Aorta (tissue), 1 donor: ENCODE measurements around the genes SMC1A and MAGED2.

- PRO-cap: no peak
Measured at GRCh38 chrX:53055573-53056025, 7.0 kb downstream of the GPR173 start.

GRCh38 chrX:53083345-53083691 is 1.2 kb downstream of the TSPYL2 start:
- PRO-cap: no peak

GRCh38 chrX:53086976-53087684 is 5.0 kb downstream of the TSPYL2 start:
- PRO-cap: no peak

- PRO-cap: no peak
Measured at GRCh38 chrX:53145380-53146609, 51.9 kb downstream of the KANTR start.

- PRO-cap: unidirectional peak, minus-strand start at chrX:53190545
Measured at GRCh38 chrX:53189984-53190972, 34.7 kb downstream of the KDM5C start.

DNA sequence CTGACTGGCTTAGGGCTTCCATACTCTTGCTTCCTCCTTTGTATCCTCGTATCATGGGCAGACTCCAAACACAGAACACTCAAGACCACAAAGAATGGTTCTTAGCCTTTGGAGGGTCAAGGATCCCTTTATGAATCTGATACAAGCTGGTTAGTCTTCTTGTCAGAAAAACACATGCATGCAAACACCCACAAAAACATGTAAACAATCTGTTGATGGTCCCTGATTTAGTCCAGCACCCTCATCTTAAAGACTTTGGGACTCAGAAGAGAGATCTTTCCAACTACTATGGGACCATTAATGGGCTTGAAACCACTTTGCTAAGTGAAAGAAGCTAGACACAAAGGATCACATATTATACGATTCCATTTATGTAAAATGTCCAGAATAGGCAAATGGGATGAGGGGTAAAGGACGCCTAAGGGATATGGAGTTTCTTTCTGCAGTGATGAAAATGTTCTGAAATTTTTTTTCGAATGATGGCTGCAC is 34.0 kb downstream of the KDM5C start:
- PRO-cap: no peak

- PRO-cap: no peak
Measured at GRCh38 chrX:53279744-53280223, 41.4 kb downstream of the IQSEC2 start.

- PRO-cap: no peak
Measured at GRCh38 chrX:53280224-53280646, 40.9 kb downstream of the IQSEC2 start.

GRCh38 chrX:53422105-53423084 is at the start of gene SMC1A:
TSS of gene SMC1A (minus strand) at chrX:53422654.
- PRO-cap: bidirectional peak, plus-strand start at chrX:53422258, minus-strand start at chrX:53422176; bidirectional peak, plus-strand start at chrX:53422911, minus-strand start at chrX:53422654

DNA sequence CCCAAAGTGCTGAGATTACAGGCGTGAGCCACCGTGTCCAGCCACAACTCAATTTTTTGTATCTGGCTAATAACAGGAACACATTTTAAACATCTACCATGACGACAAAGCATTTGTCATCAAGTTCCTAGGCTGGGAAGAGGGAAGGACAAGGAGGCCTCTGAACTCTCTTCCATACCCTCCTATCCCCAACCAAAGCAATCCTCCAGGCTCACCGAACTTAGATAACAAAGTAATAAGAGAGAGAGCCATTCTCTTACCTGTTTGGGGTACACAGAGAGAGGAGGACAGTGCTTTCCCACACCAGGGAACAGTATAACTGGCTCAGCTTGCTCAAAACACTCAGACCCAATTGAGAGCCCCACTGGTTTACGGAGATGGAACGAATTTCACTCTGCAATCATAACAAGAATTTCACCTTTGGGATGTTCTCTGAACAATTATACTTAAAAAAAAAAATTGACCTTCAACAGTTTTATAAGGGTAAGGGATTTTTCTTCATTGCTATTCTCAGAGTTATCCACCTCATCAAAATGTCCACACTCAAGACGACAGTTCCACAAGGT is 83.3 kb downstream of the HUWE1 start:
- PRO-cap: no peak

DNA sequence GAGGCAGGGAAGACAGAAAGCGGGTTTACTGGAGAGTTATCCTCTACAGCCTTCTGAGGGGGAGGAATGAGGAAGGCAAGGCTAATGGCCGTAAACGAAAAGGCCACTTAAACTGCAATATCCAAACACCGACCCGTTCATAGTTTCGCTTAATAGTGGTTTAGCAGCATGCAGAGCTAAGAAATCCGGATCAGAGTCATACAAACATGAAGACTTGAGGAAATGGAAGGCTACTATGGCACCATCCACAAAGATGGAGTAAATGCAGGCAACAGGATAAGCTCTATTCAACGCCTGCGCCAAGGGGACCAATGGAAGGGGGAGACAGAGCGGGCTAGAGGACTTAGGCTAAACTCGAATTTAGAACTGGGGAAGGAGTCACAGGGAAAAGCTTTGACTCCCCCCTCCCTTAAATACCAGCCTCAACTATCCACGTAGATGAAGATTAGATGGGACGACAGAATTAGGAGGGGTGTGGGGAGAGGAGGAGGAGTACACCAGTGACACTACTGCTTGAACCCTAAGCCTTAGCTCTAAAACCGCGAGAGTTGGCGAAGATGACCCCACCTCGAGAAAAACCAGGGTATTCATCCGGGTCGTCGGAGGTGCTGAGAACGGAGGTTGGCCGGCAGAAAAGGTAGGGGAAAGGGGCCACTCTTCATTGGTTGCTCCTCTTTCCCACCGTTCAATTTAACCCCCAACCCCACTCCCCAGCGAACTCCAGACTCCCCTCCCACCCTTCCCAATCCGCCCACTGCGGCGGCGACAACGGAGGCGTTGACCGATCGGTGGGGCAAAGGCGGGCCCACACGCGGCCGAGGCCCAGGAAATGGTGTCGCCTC is 3.5 kb downstream of the HUWE1 start:
- PRO-cap: unidirectional peak, plus-strand start at position 611 of the sequence

DNA sequence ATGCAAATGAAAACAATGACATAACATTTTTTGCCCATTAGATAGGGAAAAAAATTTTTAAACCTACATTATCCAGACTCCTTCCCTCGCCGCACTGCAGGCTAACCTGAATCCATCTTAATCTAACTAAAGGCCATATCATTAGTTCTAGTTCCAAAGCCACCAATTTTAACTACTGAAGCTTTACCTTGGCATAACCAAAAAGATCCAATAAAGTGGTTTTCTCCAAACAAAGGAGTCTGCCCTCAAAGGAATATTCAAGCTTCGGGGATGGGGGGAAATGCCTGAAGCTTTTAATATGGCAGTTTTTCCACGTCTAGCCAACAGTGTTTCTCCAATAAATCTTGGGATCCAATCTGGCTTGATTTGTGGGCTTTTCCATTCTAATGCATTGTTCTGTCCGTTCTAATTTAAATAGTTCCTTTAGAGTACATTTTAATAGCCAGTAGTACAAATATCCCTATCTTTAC is 1.8 kb downstream of the HUWE1 start:
- PRO-cap: no peak

DNA sequence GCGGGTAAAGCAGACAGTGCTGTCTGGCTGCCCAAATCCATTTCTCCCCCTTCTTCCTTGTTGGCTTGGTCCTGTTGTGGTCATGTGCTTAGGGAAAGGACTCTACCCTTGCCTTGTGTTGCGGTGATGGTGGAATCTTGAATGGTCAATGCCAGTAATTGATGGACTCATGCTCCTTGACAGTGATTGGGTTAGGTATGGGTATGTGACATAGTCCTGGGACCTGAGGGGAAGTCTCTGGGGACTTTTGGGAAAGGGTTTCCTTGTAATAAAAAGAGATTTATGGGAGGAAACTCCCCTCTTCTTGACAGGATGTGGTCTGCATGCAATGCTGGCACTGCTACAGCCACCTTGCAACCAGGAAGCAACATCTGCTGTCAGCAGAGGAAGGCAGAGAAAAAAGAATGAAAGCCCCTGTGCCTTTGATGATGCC is 29.9 kb upstream of the HUWE1 start:
- PRO-cap: no peak

DNA sequence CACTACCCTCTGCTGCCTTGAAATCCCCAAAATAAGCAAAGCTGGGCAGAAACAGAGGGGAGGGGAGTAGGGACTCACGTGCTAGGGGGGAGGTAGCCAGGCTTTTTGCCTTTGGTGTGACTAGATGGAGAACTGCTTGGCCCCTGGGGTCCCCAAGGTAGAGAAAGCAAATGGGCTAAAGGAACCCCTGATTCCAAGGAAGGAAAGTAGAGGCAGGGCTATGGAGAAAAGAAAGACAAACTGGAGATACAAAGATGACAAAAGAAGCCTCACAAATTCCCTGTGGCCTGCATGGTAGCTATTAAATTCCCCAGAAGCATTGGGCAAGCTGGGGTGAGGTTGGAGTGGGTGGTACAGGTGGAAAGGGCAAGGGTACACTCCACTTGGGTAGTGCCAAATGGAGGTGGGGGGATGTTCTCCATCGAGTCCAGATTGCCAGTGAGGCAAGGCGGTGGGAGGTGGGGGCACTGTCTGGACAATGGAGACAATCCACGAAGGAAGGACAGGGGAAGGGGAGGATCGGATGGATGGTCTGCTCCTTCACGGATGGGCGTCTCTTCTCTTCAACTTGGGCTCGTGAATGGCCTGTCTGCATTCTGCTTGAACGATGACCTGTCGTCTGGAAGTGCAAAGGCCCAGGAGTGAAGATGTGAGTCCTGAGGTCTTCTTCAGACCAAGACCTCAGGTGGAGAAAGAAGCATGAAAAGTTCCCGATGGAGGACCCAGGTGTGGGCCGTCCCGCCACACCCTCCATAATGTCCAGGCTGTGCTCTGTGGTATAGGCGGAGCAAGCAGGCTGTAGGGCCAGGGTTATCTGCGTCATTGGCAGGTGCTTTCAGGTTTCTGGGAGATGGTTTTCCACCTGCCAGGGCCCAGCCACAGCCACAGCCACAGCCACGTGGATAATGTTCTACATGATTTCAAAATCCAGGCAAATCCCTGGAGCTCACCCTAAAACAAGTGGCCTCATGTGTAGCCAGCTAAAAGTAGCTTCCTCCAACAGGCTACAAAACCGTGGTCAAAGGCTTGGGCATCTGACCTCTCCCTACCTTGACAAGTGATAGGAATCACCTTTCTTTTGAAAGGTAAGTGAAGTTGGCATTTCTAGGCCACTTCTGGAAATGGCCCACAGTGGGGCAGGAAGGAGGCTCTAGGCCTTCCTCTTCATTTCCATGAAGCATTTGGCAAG is 106.4 kb downstream of the PHF8 start:
- PRO-cap: no peak

DNA sequence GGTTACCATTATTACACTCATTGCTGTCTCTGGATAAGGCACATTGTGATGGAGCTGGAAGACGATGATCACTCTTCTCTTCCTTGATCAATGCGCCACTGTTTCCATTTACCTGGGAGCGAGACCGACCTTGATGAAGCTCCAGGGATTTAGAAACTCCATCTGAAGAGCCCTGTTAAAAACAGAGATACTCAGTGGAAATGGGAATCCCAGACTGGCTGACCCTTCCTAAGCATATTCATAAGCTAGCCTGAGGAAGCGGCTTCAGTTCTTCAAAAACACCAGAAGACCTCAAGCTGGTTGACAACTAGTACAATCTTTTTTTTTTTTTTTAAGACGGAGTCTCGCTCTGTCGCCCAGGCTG is 28.8 kb upstream of the PHF8 start:
- PRO-cap: no peak

DNA sequence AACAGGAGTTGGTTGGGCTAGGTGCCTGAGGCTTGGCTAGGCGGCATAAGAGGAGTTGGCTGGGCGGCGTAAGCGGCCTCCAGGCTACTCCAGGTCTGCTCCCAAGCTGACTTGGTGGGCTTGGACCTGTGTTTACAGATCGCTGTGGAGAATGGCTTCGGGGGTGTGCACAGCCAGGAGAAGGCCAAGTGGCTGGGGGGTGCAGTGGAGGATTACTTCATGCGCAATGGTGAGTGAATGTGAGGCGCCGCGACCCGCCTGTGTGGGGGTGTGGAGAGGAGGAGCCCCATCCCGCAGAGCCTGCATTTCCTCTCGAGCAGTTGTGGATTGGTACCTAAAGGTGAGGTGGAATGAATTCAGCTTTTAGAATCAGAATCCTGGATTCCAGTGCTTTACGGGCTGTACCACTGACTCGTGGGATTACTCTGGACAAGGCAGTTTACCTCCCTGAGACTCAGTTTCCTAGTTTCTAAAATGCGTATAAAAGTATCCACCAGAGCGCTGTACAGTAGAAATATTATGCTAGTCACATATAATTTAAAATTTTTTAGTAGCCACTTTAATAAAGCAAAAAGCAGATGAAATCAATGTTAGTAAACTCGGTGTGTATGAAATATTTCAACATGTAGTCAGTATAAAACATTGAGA is 472 bp downstream of the TSR2 start:
- PRO-cap: no peak

GRCh38 chrX:54483004-54483685 is 12.9 kb downstream of the FGD1 start:
- PRO-cap: no peak

GRCh38 chrX:54499197-54499662 is 3.2 kb upstream of the FGD1 start:
- PRO-cap: no peak

- PRO-cap: no peak
Measured at GRCh38 chrX:54641379-54641840, 111.4 kb downstream of the GNL3L start.

DNA sequence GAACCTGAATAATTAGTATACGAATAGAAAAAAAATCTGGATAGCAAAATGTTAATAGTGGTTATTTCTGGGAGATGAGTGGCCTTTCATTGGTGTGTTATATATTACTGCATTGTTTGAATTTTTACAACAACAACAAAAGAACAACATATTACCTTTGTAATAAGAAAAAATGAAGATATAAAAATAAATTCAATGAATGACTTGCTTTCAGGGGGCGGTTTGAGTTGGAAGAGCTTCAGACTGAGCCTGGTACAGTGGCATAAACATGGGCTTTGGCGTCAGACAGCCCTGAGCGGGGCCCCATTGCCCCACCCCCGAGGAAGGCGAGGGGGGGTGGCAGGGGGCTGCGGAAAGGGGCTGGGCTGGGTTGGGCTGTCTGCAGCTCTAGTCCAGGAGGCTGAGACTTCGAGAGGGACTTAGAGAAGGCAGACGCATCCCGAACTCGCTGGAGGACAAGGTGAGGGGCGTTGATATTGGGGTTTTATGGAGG is at the start of gene MAGED2:
MAGED2 (plus strand) TSS at position 403 of the 493 bp plus-strand sequence.
- PRO-cap: unidirectional peak, plus-strand start at position 405 of the sequence